Breast epithelium (tissue), 2 donors: ENCODE results near the genes SLC5A7 and SOWAHC.

- PRO-cap, result no peak
- RAMPAGE, long total RNA, 2 experiments, result no peak in any of the 2 experiments
Measured at GRCh38 chr2:106886299-106887407, 686 bp upstream of the ST6GAL2 start.

DNA sequence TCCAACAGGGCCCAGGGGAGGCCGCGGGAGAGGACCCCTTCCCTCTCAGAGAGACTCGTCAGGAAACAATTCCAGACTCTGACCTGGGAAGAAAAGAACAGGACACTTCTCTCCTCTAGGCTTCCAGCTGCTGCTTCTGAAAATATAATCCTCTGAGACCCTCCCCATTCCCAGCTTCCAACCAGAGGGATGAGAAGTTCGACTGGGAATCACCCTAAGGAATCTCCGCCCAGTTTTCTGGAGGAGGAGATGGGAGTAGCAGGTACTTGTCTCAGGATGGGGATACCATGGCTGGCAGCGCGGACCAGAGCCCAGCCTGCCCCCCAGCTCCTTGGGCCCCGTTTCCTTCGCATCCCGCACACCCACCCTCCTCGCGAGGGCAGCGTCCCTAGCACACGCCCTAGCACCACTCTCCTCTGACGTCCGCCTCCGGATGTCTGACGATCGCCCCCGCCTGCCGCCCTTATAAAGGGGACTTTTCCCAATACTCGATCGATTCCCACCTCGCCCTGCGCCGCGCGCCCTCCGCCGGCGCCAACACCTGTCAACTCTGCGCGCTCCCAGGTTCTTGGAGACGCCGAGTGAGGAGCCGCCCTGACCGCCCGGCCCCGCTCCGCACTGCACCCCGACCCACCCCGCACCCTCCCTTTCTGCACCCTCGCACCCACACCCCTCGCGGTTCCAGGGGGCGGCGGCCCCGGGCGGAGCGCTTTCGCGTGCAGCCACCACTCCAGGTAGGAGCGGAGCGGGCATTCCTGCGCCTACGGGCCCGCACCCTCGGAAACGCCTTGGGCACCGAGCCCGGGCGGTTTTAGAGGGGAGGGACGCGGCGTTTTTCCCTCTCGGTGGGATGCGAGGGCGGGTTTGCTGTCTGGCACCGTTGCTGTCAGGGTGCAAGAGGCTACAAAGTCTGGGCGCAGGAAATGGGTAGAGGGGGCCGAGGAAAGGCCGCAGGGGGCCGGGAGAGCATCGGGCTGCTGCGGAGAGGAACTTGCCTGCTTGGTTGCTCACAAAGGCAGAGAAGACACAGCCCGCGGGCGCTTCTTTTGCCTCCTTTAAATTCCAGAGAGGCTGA is at the start of gene SLC5A7:
TSS of gene SLC5A7 (plus strand) at position 495 of the 1,075 bp plus-strand sequence.
- PRO-cap, result no peak
- RAMPAGE, long total RNA, 2 experiments, result no peak in any of the 2 experiments

- PRO-cap, result no peak
- RAMPAGE, long total RNA, 2 experiments, result no peak in any of the 2 experiments
Measured at GRCh38 chr2:108316568-108317170, 28.0 kb downstream of the SULT1C2 start.

DNA sequence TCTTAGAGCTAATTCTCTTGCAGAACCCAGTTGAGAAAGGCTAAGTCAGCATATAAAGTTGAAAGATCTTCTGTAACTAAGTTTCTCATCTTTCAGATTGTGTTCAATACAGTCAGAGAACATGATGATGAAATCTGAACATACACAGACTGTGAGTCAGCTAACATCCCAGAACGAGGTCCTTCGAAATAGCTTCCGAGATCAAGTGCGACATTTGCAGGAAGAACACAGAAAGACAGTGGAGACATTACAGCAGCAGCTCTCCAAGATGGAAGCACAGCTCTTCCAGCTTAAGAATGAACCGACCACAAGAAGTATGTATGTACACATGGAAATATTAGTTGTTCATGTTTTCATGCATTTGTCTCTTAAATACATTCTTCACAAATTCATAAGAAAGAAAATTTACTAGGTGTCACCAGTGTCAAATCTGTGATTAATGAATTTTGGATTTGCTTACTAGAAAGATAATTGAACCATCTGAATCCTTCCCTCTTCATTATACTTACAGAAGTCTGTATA is 41.7 kb upstream of the LIMS1 start:
- PRO-cap, result no peak
- RAMPAGE, long total RNA, 2 experiments, result no peak in any of the 2 experiments

DNA sequence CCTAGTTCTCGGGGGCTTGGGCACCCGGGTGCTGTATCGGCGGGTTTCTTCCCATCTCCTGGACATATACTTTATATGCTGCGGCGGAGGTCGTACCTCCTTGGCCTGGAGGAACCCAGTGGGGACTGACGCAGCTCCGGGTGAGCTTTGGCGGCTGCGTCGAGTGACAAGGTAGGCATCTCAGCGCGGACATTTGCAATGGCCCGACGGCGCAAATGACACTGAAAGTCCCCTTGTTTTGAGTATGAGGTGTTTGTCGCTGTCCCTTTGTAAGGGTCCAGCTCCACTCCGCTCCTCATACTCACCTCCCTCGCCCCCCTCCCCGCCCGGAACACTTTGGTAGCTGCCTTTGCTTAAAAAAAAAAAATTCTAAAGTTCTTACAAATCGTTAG is 717 bp downstream of the RANBP2 start:
- PRO-cap, result no peak
- RAMPAGE, long total RNA, 2 experiments, result no peak in any of the 2 experiments

DNA sequence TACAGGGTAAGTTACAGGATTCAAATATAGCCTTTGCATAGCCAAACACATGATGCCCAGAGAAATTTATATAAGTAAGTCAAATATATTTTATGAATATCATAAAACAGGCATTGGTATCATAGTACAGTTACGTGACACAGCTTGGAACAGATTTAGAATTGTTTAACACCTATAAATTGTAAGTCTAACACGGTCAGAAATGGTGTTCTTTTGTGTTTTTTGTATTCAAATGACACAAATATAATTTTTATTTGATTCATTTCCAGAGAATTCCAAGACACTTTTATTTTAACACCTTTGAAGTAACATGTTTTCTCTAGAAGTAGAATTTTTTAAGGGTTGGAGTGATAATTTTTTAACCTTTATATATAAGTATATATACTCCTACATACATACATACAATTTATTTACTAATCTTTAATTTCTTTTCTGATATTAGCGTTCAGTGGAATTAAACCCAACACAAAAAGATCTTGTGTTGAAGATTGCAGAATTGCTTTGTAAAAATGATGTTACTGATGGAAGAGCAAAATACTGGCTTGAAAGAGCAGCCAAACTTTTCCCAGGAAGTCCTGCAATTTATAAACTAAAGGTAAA is 11.7 kb downstream of the RANBP2 start:
- PRO-cap, result no peak
- RAMPAGE, long total RNA, 2 experiments, result no peak in any of the 2 experiments

DNA sequence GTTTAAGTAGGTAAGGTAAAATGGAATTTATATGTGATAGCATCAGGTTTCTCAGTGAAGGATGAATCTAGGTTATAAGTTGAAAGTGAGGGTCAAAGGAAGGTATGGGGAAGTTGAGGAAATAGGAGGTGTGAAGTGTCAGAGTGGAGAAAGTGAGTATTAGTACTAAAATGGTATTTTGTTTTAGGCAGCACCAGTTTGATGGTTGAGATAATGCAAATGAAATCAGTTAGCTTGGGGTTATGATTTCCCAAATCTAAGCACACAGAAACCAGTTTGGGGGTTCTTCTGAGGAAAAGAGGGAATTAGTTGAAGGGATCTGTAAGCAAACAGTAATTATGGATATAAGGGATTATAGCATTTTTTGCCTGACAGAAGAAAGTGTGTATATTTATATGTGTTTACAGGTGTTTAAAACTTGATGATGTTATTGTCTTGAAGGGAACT is 14.9 kb downstream of the RANBP2 start:
- PRO-cap, result no peak
- RAMPAGE, long total RNA, 2 experiments, result no peak in any of the 2 experiments

- PRO-cap, result no peak
- RAMPAGE, long total RNA, 2 experiments, result no peak in any of the 2 experiments
Measured at GRCh38 chr2:108771719-108772276, 14.8 kb upstream of the CCDC138 start.

DNA sequence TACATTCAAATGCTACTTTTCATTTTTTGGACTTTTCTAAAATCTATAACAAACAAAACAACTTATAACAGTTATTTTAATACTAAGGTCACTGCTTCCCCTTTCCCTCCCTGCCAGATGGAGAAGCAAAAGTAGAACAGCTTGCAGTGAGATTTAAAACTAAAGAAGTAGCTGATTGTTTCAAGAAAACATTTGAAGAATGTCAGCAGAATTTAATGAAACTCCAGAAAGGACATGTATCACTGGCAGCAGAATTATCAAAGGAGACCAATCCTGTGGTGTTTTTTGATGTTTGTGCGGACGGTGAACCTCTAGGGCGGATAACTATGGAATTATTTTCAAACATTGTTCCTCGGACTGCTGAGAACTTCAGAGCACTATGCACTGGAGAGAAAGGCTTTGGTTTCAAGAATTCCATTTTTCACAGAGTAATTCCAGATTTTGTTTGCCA is 4.1 kb upstream of the CCDC138 start:
- PRO-cap, result no peak
- RAMPAGE, long total RNA, 2 experiments, result no peak in any of the 2 experiments

GRCh38 chr2:109069631-109070287 is 59.2 kb upstream of the SH3RF3 start:
- PRO-cap, result no peak
- RAMPAGE, long total RNA, 2 experiments, result no peak in any of the 2 experiments

- PRO-cap, result no peak
- RAMPAGE, long total RNA, 2 experiments, result no peak in any of the 2 experiments
Measured at GRCh38 chr2:109185313-109185726, 56.3 kb downstream of the SH3RF3 start.

GRCh38 chr2:109247814-109248292 is 118.8 kb downstream of the SH3RF3 start:
- PRO-cap, result no peak
- RAMPAGE, long total RNA, 2 experiments, result no peak in any of the 2 experiments

DNA sequence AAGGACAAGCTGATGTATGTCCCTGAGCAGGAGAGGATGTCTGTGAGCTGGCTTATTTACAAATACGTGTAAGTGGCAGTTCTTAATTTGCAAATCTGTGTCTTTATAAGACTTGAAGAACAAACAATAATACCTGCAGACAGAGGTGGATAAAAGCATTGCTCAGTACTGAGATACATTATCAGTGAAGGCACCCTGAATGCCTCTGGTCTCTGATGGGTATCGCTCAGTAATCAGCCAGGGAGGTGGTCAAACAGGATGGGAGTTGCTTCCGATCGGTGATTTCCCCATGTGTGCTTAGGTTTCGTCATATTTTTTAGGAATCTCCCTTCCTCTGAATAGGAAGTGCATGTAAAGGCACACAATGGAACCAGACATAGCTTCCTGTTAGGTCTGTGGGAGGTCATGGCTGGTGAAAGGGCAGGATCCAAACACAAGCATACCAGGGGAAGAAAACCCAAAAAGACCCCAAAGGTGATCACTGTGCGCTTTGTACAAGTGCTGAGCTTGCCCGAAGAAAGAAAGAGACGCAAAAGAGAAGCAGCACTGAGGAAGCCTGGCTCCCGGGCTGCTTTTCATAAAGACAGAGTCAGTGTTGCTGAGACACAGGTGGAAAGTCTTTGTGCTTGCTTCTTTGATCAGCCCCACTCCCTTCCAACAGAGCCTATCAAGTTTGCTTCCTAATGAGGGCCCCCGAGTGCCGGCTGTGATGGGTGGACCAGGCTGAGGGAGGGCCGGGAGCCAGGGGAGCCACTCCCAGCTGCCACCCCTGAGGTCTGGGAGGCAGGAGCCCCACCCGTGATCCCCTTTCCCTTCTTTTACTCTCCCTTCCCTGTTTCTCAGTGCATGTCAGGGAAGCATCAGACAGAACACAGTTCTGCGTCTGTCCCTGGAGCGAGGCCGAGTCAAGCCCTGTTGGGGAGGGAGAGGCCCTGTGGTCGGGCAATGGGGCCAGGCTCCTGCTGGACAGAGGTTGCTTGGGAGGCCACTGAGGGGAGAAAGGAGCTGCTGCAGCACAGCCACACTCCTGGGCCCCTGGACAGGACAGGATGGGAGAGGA is 138.2 kb downstream of the SH3RF3 start:
- PRO-cap, result no peak
- RAMPAGE, long total RNA, 2 experiments, result no peak in any of the 2 experiments

GRCh38 chr2:109447209-109447896 is 166.4 kb downstream of the SEPTIN10 start:
- PRO-cap, result no peak
- RAMPAGE, long total RNA, 2 experiments, result no peak in any of the 2 experiments

DNA sequence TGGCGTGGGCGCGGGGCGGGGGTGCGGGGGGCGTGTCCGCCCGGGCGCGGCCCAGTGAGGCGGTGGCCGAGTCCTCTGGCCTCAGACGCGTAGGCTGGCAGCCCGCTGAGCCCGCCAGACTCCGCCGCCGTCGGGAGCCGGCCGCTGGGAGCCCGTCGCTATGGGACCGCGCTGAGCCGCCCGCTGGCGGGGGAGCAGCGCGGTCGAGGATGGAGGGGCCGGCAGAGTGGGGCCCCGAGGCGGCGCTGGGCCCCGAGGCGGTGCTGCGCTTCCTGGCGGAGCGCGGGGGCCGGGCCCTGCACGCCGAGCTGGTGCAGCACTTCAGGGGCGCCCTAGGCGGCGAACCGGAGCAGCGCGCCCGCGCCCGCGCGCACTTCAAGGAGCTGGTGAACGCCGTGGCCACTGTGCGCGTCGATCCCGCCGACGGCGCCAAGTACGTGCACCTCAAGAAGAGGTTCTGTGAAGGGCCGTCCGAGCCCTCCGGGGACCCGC is at the start of gene SOWAHC:
TSS of gene SOWAHC (plus strand) at position 84 of the 492 bp plus-strand sequence.
- PRO-cap, result bidirectional peak, plus-strand start at position 84 of the sequence, minus-strand start outside the sequence
- RAMPAGE, long total RNA, 2 experiments, result no peak in any of the 2 experiments

DNA sequence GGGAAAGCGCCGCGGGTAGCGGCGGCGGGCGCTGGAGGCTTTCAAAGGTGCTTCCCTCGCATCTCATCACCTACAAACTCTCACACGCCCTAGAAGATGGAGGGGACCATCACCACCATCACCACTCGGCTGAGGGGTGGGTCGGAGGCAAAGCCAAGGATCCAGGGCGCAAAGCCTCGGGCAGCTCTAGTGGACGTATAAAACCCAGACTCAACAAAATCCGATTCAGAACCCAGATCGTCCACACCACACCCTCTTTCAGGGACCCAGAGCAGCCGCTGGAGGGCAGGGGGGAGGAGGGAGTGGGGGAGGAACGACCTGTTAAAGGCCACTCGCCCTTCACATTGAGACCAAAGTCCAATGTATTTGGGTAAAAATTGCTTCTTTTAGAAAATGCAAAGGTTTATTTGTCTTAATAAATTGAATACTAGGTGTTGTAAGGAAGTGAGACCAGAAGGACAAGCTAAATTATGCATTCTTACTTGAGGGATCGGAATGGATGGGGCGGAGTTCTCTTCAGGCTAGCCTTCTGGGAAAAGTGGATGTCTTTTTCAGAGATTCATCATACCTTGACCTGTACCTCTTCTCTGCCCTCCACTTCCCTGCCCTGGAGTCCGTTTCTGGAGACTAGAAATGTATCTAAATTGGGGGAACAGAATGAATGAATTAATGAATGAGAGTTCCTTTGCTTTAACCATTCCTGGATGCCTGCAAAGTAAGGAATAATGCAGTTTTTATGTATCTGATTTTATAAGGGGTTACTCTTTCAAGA is 1.7 kb downstream of the SOWAHC start:
- PRO-cap, result no peak
- RAMPAGE, long total RNA, 2 experiments, result no peak in any of the 2 experiments

DNA sequence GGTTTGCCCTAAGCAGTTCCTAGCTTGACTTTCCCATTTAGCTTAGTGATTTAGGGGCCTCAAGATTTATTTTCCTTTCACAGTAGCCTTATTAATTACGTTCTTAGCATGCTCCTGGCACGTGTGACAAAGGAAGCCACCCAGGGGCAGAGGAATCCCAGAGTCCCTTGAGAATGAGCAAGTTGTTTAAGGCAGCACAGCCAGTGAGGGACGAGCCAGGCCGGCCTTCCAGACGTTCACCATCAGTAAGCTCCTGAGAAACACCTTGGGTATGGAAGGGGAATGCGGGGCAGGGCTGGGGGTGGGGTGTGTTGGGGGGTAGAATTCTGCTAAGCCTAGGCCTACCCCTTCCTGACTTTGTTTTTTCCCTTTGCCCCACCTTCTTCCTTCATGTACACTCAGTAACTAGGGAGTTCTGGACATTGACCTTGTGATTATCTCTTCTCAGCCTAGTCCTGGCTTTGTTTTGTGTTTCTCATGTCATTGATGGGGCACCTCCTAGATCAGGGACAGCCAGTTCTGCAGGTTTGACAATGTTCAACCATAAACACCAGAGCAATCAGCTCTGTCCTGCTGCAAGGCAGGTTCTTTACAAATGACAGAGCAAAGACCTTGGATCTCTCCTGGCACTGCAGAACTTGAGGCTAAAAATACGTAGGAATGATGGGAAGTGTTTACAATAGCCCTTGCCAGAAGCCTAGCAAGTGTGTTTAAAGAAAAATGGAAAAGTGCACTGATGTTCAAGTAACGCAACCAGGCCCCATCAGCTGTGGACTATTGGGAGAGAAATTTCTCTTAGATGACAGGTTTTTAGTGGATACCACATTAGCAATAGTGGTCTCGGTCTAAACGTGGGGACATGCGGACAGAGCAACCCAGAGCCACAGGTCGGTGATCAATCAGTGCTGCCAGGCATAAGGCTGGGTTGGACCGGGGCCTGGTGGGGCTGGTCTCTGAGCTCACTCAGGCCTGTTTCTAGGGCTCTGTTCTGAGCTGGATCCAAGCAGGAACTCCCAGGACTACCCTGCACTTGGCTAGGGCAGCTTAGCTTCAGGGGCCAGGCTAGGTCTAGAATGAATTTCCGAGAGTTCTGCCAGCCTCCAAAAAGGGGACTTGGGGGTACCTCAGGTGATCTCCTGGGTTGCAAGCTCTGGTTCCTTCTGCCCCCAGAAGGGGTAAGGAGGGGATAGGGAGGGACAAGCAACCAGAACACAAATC is 76.7 kb downstream of the SOWAHC start:
- PRO-cap, result no peak
- RAMPAGE, long total RNA, 2 experiments, result no peak in any of the 2 experiments

DNA sequence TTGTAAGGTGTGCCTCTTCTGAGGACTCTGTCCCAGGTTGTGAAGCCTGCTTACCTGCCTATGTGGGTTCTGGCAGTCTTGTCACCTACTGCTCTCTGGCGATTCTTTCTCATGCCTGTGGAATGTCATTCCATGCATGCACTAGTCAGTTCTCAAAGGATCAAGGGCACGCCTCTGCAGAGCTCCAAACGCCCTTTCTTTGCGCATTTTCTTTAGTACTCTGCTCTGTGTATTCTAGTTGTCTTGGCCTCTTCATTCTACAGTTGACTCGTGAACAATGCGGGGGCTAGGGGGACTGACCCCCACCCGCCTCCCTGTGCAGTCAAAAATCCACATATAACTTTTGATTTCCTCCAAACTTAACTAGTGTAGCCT is 84.9 kb downstream of the SOWAHC start:
- PRO-cap, result no peak
- RAMPAGE, long total RNA, 2 experiments, result no peak in any of the 2 experiments

DNA sequence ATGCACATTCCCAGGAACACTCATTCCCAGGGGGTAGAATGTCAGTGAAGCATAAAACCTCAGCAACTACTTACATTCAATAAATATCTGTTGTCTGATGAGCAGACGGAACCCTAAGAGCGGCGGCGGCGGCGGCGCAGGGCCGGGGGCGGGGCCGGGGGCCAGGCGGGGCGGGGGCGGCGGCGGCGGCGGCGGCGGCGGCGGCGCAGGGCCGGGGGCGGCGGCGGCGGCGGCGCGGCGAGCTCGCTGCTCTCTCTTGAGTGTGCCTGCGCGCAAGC is 33.9 kb upstream of the RGPD5 start:
- PRO-cap, result unidirectional peak, plus-strand start at position 208 of the sequence
- RAMPAGE, long total RNA, 2 experiments, result no peak in any of the 2 experiments

DNA sequence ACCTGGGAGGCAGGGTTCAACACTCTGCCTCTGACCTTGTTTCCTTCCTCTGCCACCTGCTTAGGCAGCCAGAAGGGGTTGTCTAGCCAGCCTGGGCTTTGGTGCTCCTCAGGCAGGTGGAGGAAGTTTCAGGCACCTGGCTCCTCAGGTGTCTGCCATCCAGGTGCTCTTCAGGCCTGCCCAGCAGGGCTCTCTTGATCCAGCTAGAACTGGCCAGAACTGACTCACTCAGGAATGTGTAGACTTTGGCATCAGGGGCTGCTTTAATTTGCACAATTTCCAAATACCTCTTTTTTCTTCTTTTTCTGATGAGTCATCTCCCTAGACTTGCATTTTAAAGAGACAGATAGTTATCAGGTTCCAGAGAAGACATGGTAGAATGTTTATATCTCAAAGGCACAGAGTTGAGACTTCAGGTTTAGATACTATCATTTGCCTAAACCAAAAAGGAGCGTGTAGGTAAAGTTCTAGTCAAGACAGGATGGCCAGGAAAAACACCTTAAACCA is 101.0 kb downstream of the LIMS3 start:
- PRO-cap, result no peak
- RAMPAGE, long total RNA, 2 experiments, result no peak in any of the 2 experiments